Mesangial cell (primary cell): ENCODE measurements around the gene NRIP2.

- RAMPAGE, long total RNA: no peak
Observed at GRCh38 chr12:1605553-1606671, 11.5 kb upstream of the FBXL14 start.

GRCh38 chr12:1639616-1640182 lies 10.7 kb downstream of the WNT5B start:
- RAMPAGE, long total RNA: no peak

DNA sequence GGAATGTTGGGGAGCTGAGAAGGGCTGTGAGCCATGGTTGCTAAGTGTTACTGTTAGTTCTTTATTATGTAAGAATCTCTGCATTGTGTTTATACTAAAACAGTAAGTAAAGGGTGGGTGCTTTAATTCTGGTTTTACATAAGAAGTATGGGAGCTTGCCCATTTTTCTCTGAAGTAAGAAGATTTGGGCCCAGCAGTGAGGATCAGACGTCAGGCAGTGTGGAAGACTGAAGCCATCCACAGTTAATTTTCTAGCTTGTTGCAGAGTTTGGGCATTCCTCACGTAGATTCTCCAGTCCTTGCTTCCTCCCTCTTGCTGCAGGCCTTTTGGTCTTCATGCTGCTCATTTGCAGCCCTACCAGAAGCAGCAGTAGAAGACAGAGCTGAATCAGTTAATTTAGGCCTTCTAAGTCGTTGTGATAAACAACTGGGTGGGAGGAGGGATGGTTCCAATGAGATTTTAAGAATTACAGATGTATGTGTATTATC lies 21.4 kb downstream of the WNT5B start:
- RAMPAGE, long total RNA: no peak

DNA sequence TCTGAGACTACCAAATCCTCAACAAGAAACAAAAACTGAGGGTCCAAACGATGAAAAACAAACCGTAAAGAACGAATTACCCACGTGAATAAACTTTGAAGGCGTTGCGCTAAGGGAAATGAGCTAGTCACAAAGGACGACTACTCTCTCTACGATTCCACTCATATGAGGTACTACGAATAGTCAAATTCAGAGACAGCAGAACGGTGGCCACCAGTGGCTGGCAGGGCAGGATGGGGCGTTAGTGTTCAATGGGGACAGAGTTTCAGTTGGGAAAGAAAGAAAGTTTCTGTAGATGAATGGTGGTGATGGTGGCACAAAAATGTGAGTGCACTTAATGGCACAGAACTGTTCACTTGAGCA lies 23.1 kb upstream of the ADIPOR2 start:
- RAMPAGE, long total RNA: no peak

DNA sequence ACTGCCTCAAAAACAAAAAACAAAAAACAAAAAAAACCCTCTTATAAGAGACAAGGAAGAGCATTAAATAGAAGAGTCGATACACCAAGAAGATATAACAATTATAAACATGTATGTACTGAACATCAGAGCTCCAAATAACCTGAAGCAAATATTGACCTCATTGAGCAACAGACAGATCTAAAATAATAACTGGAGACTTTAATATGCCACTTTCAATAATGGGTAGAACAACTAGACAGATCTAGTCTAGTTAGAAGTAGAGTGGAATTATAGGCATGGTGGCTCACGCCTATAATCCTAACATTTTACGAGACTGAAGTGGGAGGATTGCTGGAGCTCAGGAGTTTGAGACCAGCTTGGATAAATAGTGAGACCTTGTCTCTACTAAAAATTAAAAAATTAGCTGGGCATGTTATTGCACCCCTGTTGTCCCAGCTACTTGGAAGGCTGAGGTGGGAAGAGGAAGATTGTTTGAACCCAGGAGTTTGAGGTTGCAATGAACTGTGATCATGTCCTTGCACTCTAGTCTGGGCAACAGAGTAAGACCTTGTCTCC lies 55.7 kb downstream of the ADIPOR2 start:
- RAMPAGE, long total RNA: no peak

- RAMPAGE, long total RNA: no peak
Observed at GRCh38 chr12:1966785-1967299, 37.4 kb downstream of the DCP1B start.

GRCh38 chr12:2124387-2125011 lies 71.7 kb downstream of the CACNA1C start:
- RAMPAGE, long total RNA: no peak

DNA sequence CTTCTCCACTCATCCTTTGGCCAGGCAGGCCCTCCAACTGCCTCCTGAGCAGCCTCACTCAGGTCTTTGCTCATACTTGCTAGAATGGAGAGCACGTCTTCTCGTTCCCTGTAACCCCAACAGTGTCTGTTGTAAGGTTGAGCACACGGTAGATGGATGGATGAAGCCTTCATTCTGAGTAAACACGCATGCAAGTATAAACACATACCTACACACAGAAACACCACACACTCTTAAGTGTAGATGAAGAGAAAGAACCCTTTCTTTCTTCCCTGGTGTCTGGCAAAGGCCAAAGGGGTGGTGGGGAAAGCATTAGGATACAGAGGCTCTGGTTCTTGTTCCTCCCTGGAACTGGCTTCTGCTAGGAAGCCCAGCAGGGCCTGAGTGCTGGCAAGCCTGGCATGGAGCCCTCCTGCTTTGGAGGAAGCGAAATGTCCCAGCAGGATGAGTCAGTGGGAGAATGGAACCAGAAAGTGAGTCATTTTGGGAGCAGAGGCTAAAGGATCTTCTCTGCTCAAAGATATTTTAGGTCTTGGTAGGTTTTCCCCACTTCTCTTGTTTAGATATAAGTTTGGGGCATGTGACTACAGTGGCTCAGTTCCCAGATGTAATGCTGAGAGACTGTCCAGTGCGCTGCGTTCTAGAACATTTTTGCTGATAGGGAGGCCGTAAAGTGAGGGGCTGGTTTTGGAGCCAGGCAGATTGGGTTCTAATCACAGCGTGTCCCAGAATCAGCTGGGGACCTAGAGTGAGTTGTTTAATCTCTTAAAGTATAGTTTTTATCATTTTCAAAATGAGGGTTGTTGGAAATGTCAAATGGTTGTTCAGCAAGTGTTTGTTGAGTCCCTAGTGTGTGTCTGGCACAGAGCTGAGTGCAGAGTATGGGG lies 127.5 kb downstream of the CACNA1C start:
- RAMPAGE, long total RNA: no peak

DNA sequence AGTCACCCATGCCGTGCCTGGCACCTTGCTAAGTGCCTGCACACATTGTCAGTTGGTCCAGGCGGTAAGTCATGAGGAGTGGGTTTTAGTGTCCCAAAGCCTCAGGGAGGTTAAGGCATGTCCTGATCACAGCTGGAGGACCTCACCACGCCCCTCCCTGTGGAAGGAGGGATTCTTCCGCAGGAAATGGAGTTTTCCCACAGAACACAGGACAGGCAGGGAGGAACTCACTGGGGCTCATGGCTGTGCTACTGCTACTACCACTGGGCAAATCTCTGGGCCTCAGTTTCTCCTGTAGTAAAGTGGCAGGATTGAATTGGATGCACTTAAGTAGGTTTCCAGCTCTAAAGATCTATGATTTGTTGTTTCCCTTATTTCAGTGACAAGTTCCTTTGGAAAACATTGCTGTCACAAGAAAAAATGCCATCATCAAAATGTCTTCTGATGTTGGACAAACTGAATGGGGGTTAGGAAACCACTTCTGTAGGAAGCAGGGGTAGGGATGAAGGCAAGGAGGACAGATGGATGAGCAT lies 142.4 kb downstream of the CACNA1C start:
- RAMPAGE, long total RNA: no peak

GRCh38 chr12:2323459-2324226 lies 270.9 kb downstream of the CACNA1C start:
- RAMPAGE, long total RNA: no peak

GRCh38 chr12:2823561-2824455 lies 11.0 kb downstream of the NRIP2 start:
- RAMPAGE, long total RNA: no peak

GRCh38 chr12:2834487-2835484 lies at the start of gene NRIP2:
Gene NRIP2, minus strand, starts transcription at chr12:2835035.
- RAMPAGE, long total RNA: no peak

DNA sequence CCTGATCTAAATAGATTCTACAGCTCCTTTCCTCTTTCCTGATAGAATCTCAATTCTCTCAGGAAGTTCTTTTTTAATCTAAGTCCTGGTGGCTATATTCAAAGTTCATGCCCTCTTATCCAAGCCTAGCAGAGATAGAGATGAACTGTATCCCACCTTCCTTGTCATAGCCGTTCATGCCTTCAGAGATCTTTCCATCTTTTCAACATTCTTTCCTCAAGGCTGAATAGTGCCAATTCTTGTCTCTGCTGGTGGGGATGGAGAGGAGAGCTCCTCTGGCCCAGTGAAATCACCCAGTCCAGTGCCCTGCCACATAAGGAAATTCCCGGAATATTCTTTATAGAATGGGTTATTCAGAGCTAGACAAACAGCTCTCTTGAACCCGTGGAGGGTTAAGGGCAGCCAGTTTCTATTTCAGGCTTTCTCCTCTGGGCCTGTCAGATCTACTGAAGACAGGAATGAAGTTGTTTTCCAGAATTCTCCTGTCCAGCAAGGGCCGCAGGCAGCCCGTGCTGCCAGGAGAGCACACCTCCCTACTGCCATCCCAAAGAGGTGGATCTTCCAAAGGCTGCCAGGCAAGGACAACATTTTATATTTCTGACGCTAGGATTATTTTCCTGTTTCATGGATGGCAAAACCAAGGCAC lies 8.1 kb upstream of the NRIP2 start:
- RAMPAGE, long total RNA: no peak

- RAMPAGE, long total RNA: start-site peak on the plus strand at chr12:2959918-2959944, 41 reads
Observed at GRCh38 chr12:2959484-2960332, 511 bp downstream of the TEAD4 start.

DNA sequence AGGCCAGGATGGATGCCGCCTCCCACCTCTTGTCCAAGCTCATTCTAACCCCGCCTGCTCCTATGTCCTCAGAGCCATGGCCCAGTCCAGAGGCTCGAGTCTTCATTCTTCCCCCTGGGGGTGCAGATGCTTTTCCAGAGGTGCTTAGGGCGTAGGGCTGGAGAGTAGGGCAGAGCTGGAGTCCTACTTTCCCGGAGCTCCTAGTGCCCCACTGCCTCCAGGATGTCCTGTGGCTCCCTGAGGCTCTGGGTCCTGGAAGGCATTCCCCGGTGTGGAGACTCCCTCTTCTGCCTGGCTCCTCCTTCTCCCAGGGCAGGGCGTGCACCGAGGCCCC lies 15.2 kb downstream of the TEAD4 start:
- RAMPAGE, long total RNA: no peak

DNA sequence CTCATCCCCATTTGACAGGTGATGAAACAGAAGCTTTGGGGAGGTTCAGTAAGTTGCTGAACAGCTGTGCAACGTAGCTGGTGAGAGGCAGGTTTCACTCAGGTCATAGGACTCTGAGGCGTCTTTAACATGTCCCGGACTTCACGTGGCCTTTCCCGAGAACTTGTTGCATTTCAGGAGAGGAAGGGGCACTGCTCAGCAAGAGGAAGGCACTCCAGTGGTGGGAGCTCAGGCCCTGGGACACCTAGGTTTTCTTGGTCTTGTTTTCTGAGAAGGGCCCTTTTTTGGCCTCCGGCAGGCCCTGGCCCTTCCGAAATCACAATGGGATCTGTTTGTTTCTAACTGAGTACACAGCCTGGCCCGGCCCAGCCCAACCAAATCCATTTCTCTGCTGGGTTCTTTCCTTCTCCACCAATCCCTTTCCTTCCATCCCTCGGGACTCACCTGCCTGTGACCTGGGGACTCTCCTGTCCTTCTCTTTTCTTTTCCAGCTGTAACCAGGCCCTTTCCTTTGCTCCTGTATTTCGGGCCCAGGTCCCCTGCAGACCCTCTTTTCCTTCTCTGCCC lies 18.5 kb downstream of the TEAD4 start:
- RAMPAGE, long total RNA: no peak

GRCh38 chr12:3022799-3023368 lies 54.3 kb upstream of the TSPAN9 start:
- RAMPAGE, long total RNA: no peak

DNA sequence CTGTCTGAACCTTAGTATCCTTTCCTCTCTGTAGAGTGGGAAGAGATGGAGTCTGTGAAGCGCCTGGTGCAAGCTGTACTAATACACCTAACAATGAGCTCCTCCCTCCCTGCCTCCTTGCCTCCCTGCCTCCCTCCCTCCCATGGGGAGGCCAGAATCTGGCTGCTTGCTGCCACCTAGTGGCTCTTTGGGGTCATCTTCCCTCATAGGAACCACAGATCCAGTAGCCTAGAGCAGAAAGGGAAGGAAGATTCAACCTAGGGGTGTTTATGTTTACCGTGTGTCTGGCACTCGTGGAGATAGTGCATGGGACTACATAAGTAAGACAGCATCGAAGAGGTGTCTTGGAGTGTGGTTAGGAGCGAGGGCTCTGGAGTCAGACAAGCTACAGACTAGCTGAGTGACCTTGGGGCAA lies 35.6 kb upstream of the TSPAN9 start:
- RAMPAGE, long total RNA: no peak

DNA sequence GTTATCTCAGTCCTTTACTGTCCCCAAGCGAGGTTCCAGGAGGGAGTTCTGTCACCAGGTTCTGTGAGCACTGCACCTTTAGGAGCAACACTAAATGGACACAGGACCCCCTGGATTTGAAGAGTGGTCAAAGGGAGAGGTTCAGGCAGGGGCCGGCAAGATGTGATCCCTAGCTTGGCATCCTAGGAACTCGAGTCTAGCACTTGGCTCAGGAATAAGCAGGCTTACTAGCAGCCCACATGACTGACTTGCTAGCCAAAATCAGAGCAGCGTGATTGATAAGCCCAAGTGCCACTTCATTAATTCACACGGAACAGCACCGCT lies 30.9 kb upstream of the TSPAN9 start:
- RAMPAGE, long total RNA: no peak

DNA sequence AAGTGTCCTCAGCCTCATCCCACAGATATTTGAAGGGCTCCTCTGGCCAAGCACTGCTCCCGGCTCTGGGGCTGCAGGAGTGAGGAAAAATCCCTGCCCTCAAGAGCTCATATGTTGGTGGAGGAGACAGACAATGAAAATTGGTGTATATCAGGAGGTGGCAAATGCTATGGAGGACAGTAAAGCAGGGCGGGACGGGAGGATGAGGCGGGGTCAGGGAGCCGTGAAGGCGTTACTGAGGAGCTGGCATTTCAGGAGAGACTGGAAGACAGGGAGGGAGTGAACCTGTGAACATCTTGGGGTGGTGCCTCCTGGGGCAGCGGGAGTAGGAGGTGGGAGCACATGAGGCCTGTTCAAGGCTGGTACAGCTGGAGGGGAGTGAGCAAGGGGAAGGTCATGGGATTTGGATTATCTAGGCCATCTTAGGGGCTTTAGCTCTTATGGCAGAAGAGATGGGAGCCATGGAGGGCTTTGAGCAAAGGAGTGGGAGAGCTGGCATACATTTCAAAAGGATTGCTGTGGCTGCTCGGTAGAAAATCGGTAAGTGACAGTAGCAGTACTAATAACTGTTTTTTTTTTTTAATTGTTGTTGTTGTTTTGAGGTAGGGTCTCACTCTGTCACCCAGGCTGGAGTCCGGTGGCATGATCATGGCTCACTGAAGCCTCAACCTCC lies 26.7 kb downstream of the TSPAN9 start:
- RAMPAGE, long total RNA: no peak